ENCODE measurements around the gene LRFN3.

DNA sequence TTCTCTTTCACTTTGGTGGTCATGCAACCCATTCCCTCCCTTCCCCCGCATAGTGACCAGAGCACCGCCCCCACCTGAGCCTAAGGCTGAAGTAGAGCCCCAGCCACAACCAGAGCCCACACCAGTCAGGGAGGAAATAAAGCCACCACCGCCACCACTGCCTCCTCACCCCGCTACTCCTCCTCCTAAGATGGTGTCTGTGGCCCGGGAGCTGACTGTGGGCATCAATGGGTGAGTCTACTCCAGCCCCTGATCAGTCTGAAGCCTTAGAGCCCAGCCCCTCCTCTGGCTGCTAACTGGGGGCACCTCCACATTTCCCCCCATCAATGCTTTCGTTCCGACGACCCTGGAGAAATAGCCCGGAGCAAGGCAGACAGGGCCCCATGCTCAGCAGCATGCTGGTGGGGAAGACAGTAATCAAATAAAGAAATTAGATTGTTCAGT lies 3.5 kb downstream of the GAPDHS start:
- PRO-cap = no peak
- RRBS = no CpG with 5 or more reads among the region's 9 CpGs

DNA sequence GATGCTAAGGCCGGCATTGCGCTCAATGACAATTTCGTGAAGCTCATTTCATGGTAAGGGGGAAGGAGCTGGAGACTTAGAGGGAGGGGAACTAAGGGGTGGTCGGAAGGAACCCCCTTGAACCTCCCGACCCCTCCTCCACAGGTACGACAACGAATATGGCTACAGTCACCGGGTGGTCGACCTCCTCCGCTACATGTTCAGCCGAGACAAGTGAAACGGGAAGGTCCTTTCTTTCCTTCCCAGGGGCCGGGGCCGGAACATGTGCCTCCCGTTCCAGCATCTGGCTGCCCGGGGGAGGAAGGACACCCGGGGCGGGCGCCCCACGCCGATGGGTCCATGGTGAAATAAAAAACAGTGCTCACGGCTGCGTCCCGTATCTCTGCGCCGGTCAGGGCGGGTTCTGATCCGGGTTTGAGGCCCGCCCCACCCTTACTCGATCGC lies 450 bp upstream of the TMEM147 start:
- PRO-cap = no peak
- RRBS = 4% methylated on average over 23 of the region's 31 CpGs

- PRO-cap = bidirectional peak, plus-strand start at chr19:35673593, minus-strand start at chr19:35673472
- RRBS = 4% methylated on average over 10 of the region's 43 CpGs
Observed at GRCh38 chr19:35672970-35673847, 6.9 kb downstream of the UPK1A start.

GRCh38 chr19:35718167-35719184 lies 673 bp downstream of the KMT2B start:
- PRO-cap = unidirectional peak, minus-strand start at chr19:35718621
- RRBS = 4% methylated on average over 27 of the region's 73 CpGs

DNA sequence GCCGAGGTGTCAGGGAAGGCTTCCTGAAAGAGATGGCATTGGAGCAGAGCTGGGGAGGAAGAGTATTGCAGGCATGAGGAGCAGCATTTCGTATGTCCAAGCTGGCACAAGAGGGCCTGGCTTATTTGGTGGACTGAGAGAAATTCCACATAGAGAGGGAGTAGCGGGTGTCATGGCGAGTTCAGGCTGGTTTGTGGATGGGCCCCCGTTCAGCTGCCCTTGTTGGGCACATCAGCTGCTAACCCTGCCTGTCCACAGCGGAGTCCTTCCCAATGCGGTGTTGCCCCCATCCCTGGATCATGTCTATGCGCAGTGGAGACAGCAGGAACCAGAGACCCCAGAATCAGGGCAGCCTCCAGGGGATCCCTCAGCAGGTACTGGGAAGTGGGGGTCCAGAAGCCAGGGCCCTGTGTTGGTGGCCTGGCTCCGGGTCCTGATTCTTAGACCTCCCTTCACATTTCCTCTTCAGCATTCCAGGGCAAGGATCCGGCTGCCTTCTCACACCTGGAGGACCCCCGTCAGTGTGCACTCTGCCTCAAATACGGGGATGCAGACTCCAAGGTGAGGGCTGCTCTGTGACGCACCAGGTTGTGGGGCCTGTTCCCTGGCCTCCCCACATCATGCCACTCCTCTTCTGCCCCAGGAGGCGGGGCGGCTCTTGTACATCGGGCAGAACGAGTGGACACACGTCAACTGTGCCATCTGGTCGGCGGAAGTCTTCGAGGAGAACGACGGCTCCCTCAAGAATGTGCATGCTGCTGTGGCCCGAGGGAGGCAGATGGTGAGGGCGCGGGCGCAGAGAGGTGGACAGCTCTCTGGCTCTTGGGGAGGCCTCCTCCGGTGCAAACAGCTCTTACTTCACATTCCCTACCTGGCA lies 11.0 kb downstream of the KMT2B start:
- PRO-cap = no peak
- RRBS = 100% methylated on average over 2 of the region's 28 CpGs

GRCh38 chr19:35733485-35734634 lies 8.4 kb downstream of the IGFLR1 start:
- PRO-cap = no peak
- RRBS = 96% methylated on average over 3 of the region's 27 CpGs

- PRO-cap = bidirectional peak, plus-strand start at chr19:35740808, minus-strand start at chr19:35740483; bidirectional peak, plus-strand start at chr19:35741103, minus-strand start at chr19:35741110; bidirectional peak, plus-strand start at chr19:35741367, minus-strand start at chr19:35741336
- RRBS = 5% methylated on average over 29 of the region's 88 CpGs
Observed at GRCh38 chr19:35740250-35741436, 1.6 kb downstream of the IGFLR1 start.

GRCh38 chr19:35756162-35756615 lies 640 bp downstream of the HSPB6 start:
- PRO-cap = no peak
- RRBS = 80% methylated on average over 5 of the region's 20 CpGs

- PRO-cap = no peak
- RRBS = 94% methylated on average over 6 of the region's 11 CpGs
Observed at GRCh38 chr19:35768291-35769027, 6.9 kb upstream of the ARHGAP33 start.

DNA sequence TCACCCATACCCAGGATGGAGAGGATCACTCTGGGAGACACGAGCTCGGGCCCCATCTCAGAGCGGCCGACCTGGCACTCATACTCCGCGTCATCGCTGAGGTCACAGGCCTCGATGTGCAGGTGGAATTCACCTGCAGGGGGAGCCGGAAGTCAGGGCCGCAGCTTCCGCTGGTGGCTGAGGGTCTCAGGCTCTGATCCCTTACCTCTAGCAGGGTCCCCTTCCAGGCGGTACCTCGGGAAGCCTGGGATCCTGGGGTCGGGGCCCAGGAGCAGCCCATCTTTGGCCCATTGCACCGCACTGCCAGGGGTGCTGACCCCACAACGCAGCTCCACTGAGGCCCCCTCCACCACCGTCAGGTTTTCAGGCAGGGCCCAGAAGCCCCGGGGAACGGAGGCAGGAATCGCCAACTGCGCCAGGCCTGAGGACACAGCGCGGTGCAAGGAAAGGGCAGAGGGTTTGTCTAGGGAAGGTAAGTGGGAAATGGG lies 1.0 kb downstream of the NPHS1 start:
- PRO-cap = no peak
- RRBS = no CpG with 5 or more reads among the region's 23 CpGs

- PRO-cap = no peak
- RRBS = no CpG with 5 or more reads among the region's 11 CpGs
Observed at GRCh38 chr19:35854642-35855226, 2.0 kb upstream of the KIRREL2 start.

GRCh38 chr19:35861016-35861636 lies 4.4 kb downstream of the KIRREL2 start:
- PRO-cap = no peak
- RRBS = 40% methylated on average over 6 of the region's 40 CpGs

- PRO-cap = unidirectional peak, minus-strand start at chr19:35869773
- RRBS = 14% methylated on average over 9 of the region's 51 CpGs
Observed at GRCh38 chr19:35869683-35870616, 1.6 kb downstream of the APLP1 start.

DNA sequence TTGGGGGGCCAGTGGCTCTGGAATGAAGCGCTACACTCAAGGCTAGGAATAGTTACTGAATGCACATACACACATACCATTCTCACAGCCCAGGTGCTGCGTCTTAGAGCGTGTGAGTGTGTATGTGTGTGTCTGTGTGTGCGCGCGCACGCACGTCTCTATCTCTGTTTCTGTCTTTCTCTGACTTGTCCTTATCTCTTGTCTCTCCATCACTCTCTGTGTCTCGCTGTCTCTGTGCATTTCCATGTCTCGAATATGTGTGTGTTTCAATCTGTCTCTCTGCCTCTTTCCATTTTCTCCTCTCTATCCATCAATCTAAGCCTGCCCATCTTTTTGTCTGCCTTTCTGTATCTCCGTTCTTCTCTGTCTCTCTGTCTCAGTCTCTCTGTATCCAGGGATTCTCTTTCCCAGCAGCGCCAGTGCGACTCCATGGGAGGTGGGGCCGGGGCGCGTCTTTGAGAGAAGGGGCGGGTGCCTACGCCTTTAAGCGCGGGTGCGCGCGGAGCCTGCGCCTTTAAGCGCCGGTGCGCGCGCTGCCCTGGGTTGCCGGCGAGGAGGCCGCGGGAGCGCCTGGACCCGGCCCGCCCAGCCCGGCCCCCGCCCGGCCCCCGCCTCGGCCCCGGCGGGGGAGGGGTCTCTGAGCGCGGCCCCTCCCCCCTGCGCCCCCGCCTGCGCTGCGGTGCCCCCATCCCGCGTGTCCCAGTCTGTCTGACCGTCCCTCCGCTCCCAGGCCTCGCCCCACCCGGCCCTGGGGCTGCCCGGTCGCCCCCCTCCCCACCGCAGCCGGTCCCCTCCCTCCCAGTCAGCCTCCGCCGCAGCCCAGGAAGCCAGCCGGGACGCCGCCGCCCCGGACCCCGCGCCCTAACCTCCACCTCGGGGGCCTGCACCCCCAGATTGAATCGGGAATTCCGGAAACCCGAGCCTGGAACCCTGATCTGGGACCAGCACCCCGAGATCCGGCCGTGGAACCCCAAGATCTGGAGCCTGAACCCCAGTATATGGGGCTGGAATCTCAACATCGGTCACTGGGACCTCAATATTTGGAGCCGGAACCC lies at the start of gene LRFN3:
Gene LRFN3 (plus strand): TSS at position 517 of the 1,055 bp plus-strand sequence.
- PRO-cap = bidirectional peak, plus-strand start at position 517 of the sequence, minus-strand start at position 457 of the sequence
- RRBS = 9% methylated on average over 32 of the region's 77 CpGs

- PRO-cap = no peak
- RRBS = 27% methylated on average over 21 of the region's 72 CpGs
Observed at GRCh38 chr19:35958847-35959636, 22.9 kb downstream of the LRFN3 start.

GRCh38 chr19:36103369-36103799 lies 7.6 kb upstream of the OVOL3 start:
- PRO-cap = no peak
- RRBS = no CpG with 5 or more reads among the region's 17 CpGs

DNA sequence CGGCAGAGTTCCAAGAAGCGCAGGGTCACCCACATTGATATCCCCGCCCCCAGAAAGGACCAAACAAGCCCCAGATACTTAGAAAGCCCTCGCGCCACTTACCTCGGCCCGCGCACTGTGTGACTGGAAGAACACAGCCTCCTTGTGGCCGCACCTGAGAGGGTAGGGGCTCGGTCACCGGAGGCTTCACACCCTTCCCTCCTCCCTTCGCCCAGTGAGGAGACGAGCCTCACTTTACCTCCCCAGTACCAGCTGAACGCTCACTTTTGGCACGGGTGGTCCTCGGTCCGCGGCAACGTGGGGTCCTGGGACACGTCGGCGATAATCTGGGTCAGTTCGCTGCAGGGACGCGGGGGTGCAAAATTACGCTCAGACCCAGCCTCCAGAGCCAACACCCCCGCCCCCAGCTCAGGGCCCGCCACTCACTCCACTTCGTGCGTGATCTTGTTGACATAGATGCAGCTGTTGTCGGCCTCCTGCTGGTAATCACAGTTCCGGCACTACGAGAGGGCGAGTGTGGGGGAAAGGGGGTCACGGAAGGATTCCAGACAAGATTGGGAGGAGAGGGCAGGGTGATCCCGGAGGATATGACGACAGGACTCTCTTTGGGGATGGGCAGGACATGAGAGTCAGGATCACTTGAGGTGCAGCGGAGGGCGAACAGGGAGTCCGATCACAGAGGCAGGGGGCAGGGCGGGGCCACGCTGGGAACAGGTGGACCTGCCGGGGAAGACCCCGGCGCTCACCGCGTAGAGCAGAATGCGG lies 580 bp downstream of the POLR2I start:
- PRO-cap = bidirectional peak, plus-strand start at position 638 of the sequence, minus-strand start at position 327 of the sequence
- RRBS = 6% methylated on average over 4 of the region's 48 CpGs

DNA sequence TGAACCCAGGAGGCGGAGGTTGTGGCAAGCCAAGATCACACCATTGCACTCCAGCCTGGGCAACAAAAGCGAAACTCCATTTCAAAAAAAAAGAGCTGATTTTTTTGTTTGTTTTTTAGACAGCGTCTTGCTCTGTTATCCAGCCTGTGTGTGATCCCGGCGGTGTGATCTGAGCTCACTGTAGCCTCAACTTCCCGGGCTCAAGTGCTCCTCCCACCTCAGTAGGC lies 10.6 kb upstream of the CAPNS1 start:
- PRO-cap = unidirectional peak, minus-strand start at position 177 of the sequence
- RRBS = no CpG with 5 or more reads among the region's 6 CpGs

GRCh38 chr19:36156939-36157932 lies 5.0 kb upstream of the COX7A1 start:
- PRO-cap = no peak
- RRBS = no CpG with 5 or more reads among the region's 16 CpGs

DNA sequence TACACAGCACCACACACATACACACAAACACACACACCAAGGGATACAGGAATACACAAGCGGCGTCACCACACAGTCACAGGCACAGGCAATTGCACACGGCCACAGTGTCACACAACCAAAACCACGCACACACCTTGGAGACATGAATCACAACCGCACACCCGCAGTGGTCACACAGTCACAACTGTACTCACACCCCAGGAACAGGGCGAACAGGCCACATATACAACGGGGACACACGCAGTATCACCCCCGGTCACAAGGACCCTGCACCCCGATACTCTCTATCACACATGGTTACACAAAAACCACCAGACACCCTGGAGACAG lies 366 bp downstream of the ZNF565 start:
- PRO-cap = no peak
- RRBS = no CpG with 5 or more reads among the region's 11 CpGs